ENCODE measurements around a stretch of chr19.

- RRBS = 2% methylated on average over 7 of the region's 17 CpGs
CAGE:
- cytosol, long polyA plus RNA = no peak
- long polyA plus RNA = no peak
- nucleus, long polyA plus RNA = no peak
These were observed 6.6 kb upstream of the TLE2 start for GRCh38 chr19:3035664-3035997.

DNA sequence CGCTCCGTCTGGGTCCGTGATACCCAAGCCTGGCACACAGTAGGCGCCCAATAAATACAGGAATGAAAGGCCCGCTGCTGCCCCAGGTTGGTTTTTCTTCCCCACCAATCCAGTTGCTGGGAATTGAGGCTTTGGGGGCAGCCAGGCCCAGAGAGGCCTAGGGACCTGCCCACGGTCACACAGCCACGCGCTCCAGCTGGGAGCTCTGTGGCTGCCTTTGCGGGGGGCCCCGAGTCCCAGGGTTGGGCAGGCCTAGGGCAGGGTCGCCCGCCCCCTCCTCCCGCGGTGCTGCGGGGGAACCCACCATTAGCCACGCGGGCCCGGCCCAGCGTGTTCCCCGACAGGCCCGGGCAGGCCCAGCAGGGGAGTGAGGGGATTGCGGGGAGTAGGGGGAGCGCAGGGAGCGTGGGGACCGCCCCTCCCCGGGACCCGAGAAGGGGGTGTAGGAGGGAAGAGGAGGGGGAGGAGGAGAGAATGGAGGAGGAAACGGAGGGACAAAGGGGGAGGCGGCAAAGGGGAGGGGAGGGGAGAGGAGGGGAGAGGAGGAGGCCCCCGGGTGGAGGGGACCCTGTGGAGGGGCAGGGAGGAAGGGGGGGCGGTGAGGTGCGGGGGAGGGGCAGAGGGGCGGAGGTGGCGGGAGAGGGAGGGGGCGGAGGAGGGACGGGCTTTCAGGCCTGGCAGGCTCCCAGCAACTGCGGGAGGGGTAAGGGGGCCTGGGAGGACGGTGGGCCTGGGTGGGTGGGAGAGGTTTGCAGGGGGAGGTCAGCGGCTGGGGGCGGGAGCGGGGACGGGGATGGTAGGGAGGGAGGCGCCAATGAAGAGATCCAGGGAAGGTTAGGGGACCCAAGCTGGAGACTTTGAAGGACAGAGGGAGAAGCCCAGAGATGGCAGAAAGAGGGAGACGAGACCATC lies 12.9 kb upstream of the TLE2 start:
- RRBS = 2% methylated on average over 6 of the region's 44 CpGs
CAGE:
- cytosol, long polyA plus RNA = no peak
- long polyA plus RNA = no peak
- nucleus, long polyA plus RNA = no peak

DNA sequence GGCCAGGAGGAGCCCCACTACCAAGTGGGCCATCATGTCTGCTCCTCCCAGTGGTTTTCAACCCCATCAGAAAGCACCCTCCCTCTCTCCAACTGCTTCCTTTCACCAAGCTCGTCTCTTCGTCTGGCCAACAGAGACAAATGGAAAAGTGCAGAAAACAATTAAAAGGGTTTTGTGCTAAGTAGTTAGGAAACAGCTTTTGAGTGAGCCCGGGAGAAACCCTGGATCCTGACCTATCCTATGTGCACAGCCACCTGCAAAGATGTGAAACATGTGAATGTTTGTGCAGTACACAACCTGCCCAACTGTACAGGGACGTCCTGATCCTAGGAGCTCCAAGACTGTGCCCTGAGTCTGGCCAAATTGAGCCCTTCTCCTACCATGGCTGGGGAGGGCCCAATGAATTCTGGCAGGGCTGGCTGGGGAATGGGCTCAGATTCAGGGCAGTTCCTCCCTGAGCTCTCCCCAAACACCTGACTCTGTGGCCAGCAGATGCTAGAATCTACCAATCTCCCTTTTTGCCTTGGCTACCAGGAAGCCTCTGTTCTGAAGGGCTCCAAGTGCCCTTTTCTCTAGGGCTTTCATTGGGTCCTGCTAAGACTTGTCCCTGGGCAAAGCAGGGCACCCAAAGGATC lies 7.9 kb downstream of the TLE5 start:
- RRBS = no CpG with 5 or more reads among the region's 4 CpGs
CAGE:
- cytosol, long polyA plus RNA = no peak
- long polyA plus RNA = no peak
- nucleus, long polyA plus RNA = no peak

GRCh38 chr19:3061688-3062080 lies 611 bp downstream of the TLE5 start:
- RRBS = 2% methylated on average over 16 of the region's 35 CpGs
CAGE:
- cytosol, long polyA plus RNA = no peak
- long polyA plus RNA = no peak
- nucleus, long polyA plus RNA = no peak

GRCh38 chr19:3065437-3066160 lies 3.3 kb upstream of the TLE5 start:
- RRBS = no CpG with 5 or more reads among the region's 15 CpGs
CAGE:
- cytosol, long polyA plus RNA = no peak
- long polyA plus RNA = no peak
- nucleus, long polyA plus RNA = no peak

DNA sequence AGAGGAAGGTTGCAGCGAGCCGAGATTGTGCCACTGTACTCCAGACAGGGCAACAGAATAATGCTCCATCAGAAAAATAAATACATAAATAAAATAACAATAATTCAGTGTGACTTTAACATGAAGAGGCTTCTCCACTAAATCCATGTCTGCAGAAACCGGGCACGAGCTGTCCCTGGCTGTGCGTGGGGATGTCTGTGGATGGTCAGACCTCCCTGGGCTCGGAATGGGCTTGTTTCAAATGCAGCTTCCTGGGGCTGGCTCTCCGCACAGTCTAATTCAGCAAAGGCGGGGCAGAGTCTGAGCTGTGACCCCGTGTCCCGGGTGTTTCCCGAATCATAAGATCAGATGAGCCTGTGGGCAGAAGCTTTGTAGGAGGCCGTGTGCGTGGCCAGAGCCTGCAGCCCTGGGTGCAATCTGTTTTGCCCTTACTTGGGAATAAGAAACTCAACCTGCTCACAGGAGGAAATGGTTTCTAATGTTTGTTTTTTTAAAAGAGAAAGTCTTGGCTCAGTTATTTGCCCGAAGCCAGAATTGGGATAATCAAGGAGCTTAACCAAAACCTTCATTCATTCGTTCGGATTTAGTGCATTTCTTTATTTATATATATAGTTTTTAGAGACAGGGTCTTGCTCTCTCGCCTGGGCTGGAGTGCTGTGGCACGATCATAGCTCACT lies 13.9 kb upstream of the GNA11 start:
- RRBS = no CpG with 5 or more reads among the region's 18 CpGs
CAGE:
- cytosol, long polyA plus RNA = no peak
- long polyA plus RNA = no peak
- nucleus, long polyA plus RNA = no peak

DNA sequence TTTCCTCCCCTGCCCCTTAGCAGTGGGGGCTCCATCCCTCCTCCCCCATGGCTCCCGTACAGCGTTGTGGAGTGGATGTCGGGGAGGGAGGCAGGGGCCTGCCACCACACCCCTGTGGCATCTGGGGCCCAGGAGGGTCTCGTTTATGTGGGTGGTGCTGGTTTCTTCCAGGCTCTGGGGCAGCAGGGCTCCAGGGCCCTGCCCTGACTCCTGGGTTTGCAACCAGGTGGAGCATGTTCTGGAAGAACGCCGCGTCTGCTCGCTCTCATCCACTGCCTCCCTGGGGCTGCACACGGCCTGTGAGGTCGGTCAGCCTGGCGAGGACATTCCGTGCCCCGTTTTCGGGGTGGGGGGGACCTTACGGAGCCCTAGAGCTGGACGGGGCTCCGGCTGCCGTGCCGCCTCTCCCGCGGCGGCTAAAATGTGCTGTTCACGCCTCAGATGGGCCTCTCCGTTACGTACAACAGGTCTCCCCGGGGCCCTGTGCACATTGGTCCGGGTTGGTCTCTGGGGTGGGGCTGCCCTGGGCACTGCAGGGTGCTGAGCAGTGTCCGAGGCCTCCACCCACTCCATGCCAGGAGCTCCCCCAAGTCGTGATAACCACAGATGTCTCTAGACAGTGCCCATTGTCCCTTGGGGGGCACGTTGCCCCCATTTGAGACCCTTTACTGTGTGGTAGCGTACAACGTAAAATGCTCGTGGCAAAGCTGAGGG lies 3.3 kb downstream of the GNA11 start:
- RRBS = 96% methylated on average over 3 of the region's 33 CpGs
CAGE:
- cytosol, long polyA plus RNA = no peak
- long polyA plus RNA = no peak
- nucleus, long polyA plus RNA = no peak

- RRBS = 89% methylated on average over 4 of the region's 38 CpGs
CAGE:
- cytosol, long polyA plus RNA = no peak
- long polyA plus RNA = no peak
- nucleus, long polyA plus RNA = no peak
These were observed 17.0 kb upstream of the GNA15 start for GRCh38 chr19:3118635-3119436.

DNA sequence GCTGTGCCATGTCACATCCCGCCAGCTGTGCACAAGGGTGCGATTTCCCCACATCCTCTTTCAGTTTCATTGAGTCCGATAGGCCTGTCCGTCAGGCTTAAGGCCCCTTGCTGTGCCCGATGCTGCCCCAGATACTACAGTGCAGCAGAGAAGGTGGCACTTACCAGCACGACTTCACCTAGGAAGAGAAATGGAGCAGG lies 10.6 kb upstream of the GNA15 start:
- RRBS = no CpG with 5 or more reads among the region's 6 CpGs
CAGE:
- cytosol, long polyA plus RNA = no peak
- long polyA plus RNA = no peak
- nucleus, long polyA plus RNA = no peak

GRCh38 chr19:3154816-3155525 lies 19.1 kb downstream of the GNA15 start:
- RRBS = 93% methylated on average over 2 of the region's 17 CpGs
CAGE:
- cytosol, long polyA plus RNA = no peak
- long polyA plus RNA = no peak
- nucleus, long polyA plus RNA = no peak

DNA sequence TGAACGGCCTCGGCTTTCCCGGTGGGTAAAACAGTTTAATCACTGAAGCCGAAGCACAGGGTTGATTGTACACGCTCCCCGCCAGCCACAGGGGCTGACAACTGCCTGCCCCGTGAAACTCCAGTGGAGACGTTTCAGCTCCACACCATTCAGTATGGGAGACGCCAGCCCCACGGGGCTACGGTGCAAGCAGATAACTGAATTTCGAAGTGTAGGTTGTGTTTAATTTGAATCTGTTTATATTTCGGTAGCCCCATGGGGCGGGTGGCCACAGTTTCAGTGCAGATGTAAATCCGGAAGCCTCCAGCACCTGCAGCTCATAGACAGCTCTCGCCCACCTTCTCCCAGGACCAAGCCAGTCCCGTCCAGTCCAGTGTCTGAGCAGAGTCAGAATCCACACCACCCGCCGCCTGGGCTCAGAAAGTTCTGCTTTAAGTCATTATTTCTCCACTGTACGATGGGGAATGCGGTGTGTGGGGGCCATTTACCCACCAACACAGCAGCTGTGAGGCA lies 2.2 kb downstream of the S1PR4 start:
- RRBS = no CpG with 5 or more reads among the region's 21 CpGs
CAGE:
- cytosol, long polyA plus RNA = no peak
- long polyA plus RNA = no peak
- nucleus, long polyA plus RNA = no peak

DNA sequence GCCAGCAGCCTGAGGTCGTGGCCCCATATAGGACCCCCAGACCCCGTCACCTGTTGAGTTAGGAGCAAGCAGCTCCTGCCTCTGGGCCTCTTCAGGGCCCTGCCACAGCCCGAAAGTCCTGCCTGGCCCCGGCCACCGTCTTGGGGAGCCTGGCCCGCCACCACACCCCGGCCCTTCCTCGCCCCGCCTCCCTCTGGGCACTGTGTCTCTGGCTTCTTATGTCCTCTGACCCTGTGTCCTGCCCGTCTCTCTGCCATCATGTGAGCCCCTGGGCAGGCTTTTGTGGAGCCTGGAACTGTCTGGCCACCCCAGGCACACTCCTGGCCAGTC lies 19.2 kb downstream of the NCLN start:
- RRBS = 96% methylated on average over 4 of the region's 10 CpGs
CAGE:
- cytosol, long polyA plus RNA = no peak
- long polyA plus RNA = no peak
- nucleus, long polyA plus RNA = no peak

DNA sequence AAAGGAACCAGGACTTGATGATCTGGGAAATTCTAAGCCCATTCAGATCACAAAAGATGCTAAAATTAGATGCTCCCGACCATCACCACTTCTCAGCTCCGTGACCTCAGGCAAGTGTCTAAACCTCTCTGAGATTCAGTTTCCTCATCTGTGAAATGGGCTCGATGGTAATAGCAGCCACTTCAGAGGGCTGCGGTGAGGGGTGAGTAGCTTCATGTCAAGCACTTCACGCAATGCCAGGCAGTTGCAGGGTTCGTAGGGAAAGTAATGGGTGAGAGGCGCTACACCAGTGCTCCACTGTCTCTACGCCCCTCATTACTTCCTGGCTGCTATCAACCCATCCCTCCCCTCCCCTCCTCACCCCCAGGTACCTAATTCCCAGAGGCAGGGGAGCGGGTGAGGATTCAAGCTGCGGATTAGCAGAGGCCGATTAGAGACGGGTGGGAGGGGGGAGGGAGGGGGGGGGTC lies 8.9 kb upstream of the NFIC start:
- RRBS = no CpG with 5 or more reads among the region's 12 CpGs
CAGE:
- cytosol, long polyA plus RNA = no peak
- long polyA plus RNA = no peak
- nucleus, long polyA plus RNA = no peak

- RRBS = 86% methylated on average over 31 of the region's 61 CpGs
CAGE:
- cytosol, long polyA plus RNA = no peak
- long polyA plus RNA = no peak
- nucleus, long polyA plus RNA = no peak
These were observed 37.4 kb downstream of the NFIC start for GRCh38 chr19:3403544-3404507.

DNA sequence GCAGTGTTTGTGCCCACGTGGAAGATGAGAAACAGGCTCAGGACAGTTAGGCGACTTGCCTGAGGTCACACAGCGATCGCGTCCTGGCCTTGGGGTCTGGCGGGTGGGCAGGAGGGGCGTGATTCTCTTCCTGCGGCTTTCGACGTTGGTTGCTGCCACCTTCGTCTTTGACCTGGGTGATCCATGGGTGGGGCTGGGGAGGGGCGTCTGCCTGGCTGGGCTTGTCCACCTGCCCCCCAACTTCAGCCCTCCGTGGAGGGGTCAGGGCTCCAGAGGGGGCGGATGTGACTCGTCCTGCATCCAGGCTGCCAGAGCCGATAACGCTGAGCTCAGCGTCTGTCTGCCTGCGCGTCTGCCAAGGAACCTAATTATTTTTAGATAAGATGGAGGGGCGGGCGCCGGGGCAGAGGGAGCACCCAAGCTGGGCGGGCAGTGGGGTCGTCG lies 57.0 kb downstream of the SMIM24 start:
- RRBS = no CpG with 5 or more reads among the region's 26 CpGs
CAGE:
- cytosol, long polyA plus RNA = no peak
- long polyA plus RNA = no peak
- nucleus, long polyA plus RNA = no peak

DNA sequence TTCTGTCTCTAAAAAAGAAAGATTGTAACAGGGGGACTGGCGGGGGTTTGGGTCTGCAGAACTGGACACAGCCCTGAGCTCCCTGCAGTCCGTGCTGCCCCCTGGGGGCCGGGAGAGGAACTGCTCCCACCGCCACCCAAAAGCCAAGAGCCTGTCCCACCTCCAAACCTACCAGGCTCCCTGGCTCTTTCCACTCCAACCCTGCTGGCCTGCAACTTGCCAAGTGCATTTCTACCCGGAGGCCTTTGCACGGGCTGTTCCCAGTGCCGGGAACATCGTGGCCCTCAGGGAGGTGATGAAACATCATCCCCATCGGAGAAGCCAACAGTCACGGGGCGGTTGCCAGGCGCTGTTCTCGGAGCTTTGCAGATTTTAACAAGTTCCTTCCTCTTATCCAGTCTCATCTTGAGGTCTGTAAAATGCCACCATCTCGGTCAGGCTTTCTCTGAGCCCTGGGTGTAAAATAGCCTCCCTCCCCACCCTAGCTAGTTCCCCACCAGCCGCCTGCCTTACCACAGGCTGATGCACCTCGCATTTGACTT lies 50.7 kb downstream of the SMIM24 start:
- RRBS = no CpG with 5 or more reads among the region's 16 CpGs
CAGE:
- cytosol, long polyA plus RNA = no peak
- long polyA plus RNA = no peak
- nucleus, long polyA plus RNA = no peak

DNA sequence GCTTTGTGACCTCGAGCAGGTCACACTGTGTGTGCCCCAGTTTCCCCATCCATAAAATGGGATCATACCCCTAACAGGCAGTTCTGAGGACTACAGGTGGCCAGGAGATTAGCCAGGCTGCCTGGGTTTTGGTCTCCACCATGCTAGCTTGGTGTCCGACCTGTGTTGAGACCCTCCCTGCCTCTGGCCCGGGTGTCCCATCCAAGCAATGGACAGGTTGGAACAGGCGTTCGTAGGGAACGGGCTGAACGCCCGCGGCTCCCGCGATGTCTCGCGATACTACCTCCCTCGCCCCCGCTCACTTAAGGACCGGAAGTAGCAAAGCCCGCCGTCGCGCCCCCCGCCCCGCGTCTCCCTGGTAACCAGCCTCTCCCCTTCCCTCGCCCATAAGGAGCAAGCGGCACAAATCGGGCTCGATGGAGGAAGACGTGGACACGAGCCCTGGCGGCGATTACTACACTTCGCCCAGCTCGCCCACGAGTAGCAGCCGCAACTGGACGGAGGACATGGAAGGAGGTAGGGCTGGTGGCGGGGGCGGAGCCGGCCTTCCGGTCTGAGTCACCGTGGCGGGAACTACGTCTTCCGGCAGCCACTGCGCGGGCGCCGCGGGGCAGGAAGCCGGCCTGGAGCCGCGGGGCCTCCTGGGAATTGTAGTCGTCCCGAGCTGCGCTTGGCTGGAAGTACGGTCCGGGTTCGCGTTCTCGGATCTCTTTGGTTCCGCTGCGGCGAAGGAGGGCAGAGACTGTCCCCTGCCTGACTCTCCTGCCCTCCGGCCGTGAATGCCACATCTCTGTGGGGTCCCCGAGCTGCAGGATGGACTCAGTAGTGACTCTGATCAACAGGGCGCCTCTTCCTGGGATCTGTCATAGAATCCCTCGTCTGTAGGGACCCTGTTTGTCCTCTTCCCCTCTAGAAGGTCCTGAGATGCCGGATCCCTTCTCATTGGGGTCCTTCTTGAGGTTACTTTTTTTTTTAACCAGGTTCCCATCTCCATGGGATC lies 45.3 kb downstream of the SMIM24 start:
- RRBS = under 1% methylated on average over 19 of the region's 69 CpGs
CAGE:
- cytosol, long polyA plus RNA = start-site peak on the plus strand centred at position 338 of the sequence, 105 bp wide, 22 reads
- long polyA plus RNA = start-site peak on the plus strand centred at position 337 of the sequence, 107 bp wide, 22 and 22 reads in 2 replicates
- nucleus, long polyA plus RNA = start-site peak on the plus strand centred at position 306 of the sequence, 65 bp wide, 38 reads

DNA sequence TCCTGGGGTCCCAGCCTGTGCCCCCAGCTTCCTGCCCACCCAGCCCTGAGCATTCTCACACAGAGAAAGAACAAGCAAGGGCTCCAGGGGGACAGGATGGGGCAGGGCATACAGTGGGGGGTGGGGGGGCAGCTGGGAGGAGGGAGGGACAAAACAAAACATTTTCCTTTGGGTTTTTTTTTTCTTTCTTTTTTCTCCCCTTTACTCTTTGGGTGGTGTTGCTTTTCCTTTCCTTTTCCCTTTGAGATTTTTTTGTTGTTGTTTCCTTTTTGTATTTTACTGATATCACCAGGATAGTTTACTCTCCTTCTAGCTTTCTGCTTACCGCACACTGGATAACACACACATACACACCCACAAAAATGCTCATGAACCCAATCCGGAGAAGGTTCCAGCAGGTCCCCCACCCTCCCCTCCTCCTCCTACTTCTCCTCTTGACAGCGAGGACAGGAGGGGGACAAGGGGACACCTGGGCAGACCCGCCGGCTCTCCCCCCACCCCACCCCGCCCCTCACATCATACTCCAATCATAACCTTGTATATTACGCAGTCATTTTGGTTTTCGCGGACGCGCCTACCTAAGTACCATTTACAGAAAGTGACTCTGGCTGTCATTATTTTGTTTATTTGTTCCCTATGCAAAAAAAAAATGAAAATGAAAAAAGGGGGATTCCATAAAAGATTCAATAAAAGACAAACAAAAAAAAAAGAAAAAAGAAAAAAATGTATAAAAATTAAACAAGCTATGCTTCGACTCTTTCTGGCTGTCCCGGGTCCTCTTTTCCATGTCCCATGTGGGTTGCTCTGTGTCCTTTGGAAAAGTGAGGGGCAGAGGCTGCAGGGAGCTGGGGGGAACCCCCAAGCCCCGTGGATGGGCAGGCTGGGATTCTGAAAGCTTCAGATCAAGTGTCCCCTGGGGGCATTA lies 11.6 kb downstream of the SMIM24 start:
- RRBS = 71% methylated on average over 3 of the region's 14 CpGs
CAGE:
- cytosol, long polyA plus RNA = no peak
- long polyA plus RNA = no peak
- nucleus, long polyA plus RNA = no peak

GRCh38 chr19:3491065-3491642 lies 7.9 kb upstream of the SMIM44 start:
- RRBS = 96% methylated on average over 19 of the region's 45 CpGs
CAGE:
- cytosol, long polyA plus RNA = no peak
- long polyA plus RNA = no peak
- nucleus, long polyA plus RNA = no peak

DNA sequence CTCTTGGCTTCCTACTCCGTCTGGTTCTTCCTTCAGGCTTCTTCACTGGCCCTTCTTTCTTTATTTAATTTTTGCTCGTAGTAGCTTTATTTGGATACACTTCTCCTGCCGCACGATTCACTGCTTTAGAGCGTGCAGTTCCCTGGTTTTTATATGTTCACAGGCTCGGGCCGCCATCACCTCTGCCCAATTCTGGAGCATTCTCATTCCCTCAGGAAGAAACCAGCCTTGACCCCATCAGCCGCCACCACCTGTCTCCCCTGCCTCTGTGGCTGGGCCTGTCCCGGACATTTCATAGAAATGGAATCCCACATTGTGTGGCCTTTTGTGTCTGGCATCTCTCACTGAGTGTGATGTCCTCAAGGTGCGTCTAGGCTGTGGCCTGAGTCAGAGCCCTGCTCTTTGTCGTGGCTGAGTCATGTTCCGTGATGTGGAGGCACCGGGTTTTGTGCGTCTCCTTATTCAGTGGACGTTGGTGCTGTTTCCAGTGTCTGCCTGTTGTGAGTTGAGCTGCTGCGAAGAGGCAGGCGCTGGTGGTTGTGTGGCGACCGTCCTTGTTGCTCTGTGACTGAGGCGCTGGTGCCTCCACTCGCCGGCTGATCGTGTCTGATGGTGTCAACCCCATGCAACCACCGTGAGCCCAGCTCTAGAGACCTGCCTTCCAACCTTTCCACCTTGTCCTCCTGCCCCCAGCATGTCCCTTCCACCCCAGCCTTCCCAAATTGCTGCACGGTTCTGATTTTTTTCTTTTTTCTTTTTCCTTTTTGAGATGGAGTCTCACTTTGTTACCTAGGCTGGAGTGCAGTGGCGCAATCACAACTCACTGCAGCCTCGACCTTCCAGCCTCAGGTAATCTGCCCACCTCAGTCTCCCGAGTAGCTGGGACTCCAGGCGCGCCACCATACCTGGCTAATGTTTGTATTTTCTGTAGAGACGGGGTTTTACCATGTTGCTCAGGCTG lies 3.6 kb downstream of the FZR1 start:
- RRBS = no CpG with 5 or more reads among the region's 31 CpGs
CAGE:
- cytosol, long polyA plus RNA = no peak
- long polyA plus RNA = no peak
- nucleus, long polyA plus RNA = no peak